Mammary microvascular endothelial cell (primary cell): ENCODE results near the genes FAM234B, GUCY2C and MGP.

DNA sequence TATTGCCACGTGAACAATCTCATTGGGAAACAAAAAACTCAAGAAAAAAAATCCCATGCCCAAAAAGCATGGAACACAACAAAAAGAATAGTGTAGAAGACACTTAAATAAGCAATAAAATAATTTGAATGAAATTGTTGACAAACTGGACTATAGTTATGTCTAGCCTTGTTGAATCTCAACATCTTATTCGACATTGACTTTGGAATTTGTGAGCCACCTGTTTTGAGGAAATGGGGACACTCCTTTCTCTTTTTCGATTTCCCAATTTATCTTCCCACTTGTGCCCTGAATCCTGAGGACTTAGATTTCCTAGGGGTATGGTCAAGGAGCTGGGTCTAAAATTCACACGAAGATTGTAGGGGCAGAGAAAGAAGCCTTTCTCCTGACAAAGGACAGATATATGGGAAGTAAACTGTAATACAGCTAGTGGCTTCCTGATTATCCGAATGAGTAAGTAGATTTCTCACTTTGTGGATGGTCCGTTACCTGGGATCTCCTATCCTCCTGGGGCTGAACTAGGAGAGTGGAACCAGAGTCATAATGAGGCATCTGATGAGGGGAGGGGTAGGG, 14.1 kb downstream of the GPRC5A start:
- RAMPAGE, long total RNA: no peak

GRCh38 chr12:13043978-13045093, at the start of gene FAM234B:
Gene FAM234B (plus strand): TSS chr12:13044381.
- RAMPAGE, long total RNA: start-site peak on the plus strand at chr12:13044379-13044392, 75 and 23 reads in 2 replicates

GRCh38 chr12:13101932-13102419, 1.5 kb downstream of the GSG1 start:
- RAMPAGE, long total RNA: no peak

DNA sequence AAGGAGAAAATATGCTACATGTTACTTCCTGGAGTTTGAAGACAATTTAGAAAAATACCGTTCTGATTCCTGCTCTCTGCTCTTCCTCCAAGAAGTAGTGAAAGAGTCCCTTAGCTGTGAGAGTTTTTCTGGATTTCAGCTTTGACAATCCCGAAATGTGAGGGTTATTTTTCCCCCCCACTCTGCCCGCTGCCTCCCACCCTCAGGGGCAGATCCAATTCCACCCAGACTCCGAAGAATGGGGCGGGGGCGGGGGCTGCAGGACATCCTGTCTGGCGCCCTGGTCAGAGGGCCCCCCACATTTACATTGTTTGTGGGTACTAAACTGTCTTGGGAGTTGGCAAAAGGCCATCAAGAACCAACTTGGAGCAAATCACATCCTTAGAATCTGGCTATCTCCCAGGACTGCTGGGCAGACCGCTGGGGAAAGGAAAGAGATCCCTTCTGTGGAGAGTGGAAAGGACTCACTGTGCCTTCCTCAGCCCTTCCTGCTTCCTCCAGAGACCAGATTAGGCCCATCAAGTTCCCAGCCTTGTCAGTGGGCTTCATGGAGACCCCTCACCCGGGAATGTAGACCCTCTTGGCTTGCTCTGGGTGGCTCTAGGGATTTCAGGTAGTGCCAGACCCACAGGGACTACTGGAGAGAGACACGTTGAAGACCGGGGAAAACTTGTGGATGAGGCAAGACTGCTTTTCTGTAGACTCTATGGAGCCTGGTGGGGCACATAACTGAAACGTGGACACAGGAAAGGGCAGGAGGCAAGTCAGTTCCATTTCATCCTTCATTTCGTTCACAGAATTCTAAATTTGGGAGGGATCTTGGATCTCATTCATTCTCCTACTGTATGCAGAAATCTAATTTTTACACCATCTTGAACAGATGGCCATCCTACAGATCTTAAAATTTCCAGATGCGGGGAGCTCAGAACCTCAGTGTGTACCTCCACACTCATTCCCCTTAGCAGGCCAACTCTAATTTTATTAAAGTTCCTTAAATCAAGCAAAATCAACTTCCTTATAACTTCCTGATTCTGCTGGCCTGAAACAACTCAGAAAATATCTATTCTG, 2.6 kb downstream of the EMP1 start:
- RAMPAGE, long total RNA: no peak

- RAMPAGE, long total RNA: no peak
Observed at GRCh38 chr12:14207795-14208653, 157.5 kb upstream of the ATF7IP start.

DNA sequence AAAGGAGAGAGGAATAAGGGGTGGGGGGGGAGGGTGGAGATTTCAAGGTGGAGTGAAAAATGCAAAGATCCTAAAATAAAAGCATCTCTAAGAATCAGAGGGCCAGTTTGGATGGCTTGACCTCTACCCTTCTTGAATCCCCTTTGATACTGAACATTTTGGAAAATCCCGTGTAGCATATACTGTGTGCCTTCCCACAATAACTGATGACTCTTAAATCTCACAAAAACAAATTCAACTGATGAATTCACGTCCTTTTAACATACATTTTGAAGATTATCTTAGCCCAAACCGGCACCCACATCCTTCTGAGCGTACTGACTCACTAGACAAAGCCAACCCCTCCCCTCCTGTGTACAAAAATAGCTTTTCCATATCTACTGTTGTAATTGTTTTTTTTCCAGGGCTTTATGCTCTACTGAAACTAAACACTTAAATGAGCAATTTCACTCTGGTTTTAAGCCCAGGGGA, 109.5 kb upstream of the ATF7IP start:
- RAMPAGE, long total RNA: no peak

DNA sequence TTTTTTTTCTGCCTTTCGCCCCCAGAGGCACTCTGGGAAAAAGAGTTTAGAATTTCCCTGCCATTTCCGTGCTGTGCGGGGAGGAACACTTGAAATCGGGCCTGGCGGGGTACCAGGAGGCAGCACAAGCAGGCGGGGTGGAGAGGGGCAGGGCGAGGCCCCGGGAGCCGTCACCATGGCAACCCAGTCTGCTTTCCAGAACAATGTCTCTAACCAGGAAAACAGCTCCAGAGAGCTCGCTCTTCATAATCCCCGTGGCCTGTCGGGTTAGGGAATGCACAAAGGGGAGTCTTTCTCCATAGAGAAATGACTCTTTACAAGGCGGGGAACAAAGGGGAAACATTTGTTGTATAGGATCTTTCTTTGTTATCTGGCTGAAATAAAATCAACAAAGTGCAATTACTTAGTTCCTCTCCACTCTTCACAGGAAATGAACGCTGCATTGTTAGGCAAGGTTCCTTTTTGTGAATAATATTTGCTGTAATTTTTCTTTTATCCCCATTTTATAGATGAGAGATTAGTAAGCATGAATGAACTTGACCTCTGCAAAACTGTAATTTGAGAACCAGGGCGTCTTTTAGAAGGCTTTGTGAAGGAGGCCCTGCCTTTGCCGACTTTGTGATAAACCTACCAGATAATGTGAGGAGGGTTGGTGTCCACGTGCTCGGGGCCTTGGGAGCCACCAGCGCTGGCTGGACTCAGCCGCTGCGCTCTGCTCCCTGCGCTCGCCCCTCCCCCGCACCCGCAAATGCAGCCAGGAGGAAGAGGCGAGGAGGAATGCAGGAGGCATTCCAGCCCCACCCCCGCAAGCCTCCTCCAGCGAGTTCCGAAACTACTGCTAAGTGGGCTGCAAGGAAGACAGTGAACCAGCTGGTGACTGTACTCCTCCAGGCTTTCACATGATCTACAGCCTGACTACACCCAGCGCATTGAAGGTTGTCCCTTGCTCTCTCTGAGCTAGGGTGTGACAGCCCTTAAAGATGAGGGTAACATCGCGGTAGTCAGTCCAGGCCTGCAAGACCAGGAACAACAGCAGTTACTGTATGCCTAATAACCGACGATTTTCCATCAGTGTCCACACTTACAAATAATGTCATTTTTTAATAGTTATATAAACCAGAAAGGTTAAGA, 105.1 kb upstream of the ATF7IP start:
- RAMPAGE, long total RNA: no peak

- RAMPAGE, long total RNA: no peak
Observed at GRCh38 chr12:14436034-14436290, 70.5 kb downstream of the ATF7IP start.

- RAMPAGE, long total RNA: no peak
Observed at GRCh38 chr12:14695751-14696853, at the start of gene GUCY2C. Gene GUCY2C (minus strand): TSS chr12:14696599.

DNA sequence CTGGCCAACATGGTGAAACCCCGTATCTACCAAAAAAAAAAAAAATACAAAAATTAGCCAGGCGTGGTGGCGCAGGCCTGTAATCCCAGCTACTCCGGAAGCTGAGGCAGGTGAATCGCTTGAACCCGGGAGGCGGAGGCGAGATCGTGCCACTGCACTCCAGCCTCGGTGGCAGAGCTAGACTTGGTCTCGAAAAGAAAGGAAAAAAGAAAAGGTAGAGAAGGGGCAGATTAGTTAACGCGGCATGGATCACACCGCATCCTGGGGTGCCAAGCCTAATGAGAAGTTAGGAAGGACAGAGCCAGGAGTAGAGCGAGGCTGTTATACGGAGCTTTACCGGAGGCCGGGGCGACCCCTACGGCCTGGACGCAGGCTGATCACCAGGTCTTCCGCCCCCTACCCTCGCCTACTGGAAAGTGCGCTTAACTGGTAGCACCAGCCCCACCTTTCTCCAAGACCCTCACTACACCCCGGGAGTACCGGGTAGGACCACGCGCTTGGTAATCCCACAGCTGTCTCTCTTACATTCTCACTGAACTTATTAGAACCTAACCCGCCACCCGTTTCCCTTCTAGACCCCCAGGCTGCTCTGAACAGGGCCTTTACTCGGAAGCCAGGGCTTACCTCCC, 1.5 kb downstream of the H4C16 start:
- RAMPAGE, long total RNA: no peak

DNA sequence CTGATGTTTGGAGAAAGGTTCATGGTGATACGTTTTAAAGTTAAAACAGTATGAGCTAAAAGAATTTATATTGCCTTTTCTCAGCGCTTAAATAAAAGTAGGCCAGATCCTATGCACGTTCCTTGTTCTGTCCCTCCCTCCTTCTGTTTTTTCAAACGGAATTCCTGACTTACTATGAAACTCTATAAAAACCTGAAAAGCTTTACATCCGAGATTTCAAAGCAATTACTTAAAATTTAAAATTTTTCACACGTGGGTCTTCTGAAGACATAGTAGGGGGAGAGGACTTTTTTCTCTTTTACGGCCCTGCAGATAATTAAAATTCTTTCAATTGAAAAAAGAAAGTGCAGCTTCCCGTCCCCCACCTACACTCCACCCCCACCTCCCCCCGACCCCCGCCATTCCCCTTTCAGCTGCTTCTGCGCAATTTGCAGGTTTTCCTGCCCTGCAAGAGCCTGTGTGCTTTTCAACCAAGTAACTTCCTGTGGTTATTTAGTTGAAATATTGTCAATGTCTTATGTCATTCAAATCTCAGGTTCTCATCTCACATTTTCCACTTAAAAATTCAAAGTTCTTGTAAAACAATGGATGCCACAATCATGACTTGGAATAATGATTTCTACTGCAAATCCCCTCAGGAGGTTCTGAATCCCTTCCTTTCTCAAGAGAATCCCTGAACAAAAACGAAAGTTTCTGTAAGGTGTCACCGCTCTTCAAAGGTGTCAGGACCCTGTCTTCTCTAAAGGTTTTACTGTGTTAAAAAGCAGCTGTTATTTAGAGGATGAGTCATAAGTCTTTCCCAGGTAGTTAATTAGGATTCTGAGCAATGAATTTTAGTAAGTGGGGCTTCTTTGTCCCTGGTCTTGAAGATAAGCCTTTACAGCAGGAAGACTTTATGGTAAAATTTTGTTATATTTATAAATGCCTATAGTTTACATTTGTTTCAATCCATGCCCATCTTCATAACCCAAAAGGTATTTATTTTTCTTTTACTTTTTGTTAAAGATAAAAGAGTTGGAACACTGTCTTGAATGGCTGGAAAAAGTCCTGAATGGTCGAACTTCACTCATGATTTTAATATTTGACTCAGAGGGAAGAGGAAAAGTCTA, 735 bp upstream of the H4C16 start:
- RAMPAGE, long total RNA: no peak

DNA sequence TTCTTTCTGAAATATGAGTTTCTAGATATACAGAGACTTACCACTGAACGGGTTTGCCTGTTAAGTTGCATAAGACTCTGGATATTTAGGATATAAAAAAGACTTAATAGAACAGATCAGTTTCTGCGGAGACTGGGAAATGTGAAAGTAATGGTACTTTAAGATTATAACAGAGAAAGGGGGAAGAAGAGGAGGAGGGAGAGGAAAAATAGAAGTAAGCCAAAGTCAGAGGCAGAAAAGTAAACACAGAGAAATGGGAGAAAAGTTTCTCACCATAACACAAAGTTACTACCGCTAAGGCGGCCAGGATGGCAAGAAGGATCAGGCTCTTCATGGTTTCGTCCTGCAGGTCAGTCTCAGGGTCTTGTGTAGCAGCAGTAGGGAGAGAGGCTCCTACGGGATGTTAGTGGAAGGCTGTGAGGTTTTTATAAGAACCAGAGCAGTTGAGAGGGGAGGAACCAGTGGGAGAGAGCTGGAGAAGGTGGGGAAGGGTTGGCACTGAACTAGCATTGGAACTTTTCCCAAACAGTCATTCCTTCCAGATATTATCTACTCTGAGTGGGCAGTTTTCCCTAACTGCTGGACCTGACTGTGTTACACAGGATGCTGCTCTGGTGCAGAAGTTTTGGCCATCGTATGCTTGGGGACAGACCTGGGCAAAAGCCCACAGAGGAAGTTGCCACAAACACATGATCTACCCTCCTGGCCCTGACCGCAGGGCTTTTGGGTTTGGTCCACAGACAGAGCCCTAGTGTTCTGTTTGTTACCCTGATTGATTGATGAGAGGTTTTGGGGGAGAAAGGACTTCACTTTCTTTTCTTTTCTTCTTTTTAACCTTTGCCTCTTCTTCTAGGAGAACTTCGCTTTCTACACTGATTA, at the start of gene MGP:
TSS of gene MGP (minus strand) at position 397 of the 879 bp plus-strand sequence.
- RAMPAGE, long total RNA: start-site peak on the minus strand centred at position 397 of the sequence, 43 bp wide, 2,067 and 206 reads in 2 replicates

- RAMPAGE, long total RNA: no peak
Observed at GRCh38 chr12:14913277-14913928, 24.9 kb downstream of the ERP27 start.

DNA sequence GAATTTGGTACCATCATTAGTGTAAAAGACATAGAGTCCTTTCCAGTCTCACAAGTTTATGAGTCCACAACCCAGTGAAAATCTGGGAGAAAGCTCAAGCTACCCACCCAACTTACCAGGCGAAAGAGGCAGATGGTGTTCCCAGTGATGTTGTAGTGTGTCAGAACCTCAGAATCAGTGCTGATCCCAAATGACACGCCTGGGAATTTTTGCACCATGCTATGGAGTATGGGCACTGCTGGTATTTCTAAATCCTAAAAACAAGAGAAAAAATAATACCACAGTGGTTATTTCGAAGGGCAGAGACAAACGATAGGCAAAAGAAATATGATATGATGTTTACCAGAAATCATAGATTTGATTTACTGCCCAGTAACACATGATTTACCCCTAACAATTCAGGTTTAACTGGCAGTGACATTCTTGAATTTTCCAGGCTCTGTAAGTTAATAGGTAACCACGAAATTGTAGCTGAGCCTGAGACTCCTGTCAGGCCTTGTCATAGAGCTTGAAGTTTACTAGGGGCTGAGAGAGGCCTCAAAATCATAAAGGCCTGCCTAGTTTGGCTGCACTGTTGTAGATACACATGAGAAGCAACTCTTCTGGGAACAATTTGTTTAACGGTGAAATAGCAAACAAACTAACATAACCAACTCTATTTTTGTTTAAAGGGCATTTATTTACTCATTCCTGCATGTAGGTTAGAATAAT, 3.4 kb downstream of the ERP27 start:
- RAMPAGE, long total RNA: no peak

DNA sequence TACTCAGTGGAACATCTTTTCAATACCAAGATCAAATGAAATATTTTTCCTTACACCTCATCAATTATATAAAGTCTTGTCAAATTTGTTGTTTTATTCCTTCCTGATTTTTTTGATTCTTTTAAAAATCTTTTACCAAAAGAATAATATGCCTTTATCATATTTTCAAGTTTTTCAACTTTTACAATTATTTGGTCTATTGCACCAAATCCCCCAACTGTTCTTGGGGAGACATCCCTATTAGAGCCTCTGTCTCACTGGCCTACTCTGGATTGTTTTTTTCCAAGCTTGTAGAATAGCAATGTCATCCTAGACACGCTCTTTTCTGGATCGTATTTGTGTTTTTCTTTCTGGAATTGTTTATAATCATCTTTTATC, 24.9 kb downstream of the PDE6H start:
- RAMPAGE, long total RNA: no peak

- RAMPAGE, long total RNA: no peak
Observed at GRCh38 chr12:15162938-15164019, 57.9 kb downstream of the RERG start.

DNA sequence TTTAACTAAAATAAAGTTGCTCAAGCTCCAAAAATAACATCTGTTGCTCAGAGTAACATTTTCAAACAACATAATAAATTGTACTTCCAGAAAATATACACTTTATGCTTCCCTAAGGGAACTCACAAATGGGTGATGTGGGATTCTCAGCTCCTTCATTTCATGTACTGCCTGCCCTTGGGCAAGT, 56.0 kb downstream of the RERG start:
- RAMPAGE, long total RNA: no peak

DNA sequence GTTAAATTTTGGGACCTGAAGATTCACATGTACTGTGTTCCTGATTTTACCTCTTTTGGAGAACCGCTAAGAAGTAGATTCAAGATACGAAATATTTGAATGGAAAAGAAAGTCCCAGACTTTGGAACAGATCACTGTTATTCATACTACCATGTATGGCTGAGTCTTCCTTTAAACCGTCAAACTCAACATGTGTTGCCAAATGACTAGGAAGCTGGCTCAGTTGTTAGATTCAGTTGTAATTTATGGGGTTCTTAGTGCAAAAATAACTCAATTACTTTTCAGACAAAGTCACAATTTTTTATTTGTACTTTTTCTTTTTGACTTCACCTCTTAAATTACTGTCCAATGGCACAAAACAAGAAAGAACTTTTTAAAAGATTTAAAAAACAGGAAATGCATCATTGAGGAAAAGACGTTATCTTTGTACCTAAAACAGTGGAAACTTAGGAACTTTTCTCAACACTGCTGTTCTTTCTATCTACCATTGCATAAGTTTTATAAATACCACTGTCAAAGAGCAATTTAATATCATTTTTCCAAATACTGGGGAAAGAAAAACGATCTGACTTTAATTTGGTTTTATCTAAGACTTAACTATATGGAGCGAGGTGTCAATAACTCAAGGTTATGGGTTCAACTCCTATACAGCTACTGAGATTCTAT, 15.7 kb downstream of the RERG start:
- RAMPAGE, long total RNA: no peak

- RAMPAGE, long total RNA: no peak
Observed at GRCh38 chr12:15220015-15220778, 1.0 kb downstream of the RERG start.

DNA sequence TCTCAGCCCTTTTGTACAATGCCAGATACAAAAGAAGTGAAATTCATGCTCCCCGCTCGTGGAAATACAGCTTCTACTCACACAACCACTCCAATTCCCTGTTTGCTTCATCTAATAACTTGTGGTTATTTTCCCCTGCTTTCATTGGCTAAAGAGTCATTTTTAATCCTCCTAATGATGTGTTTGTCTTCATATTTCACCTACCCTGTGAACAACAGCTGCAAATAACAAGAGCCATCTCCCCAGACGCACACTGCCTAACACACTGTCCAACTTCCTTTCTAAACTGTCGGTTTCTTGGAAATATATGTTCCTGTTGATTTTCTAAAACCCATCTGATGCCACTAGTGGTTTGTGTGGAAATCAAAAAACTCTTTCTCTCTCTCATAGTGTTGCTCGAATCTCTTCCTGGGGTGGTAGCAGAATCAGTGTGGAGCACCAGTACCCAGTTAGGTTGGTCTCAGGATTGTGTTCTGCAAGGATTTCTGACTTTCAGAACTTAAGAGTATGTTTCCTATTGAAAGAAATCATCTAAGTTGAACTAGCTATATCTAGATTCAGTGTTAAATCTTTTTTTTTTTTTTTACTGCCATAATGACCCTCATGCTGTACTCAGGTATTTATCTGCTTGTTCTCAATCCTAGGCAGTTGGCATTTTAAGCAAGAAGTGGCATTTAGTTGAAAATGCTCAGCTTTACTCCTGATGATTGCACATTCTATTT, 226.9 kb downstream of the EPS8 start:
- RAMPAGE, long total RNA: no peak